Glomerular endothelial cell (primary cell): ENCODE measurements around a stretch of chr16.

DNA sequence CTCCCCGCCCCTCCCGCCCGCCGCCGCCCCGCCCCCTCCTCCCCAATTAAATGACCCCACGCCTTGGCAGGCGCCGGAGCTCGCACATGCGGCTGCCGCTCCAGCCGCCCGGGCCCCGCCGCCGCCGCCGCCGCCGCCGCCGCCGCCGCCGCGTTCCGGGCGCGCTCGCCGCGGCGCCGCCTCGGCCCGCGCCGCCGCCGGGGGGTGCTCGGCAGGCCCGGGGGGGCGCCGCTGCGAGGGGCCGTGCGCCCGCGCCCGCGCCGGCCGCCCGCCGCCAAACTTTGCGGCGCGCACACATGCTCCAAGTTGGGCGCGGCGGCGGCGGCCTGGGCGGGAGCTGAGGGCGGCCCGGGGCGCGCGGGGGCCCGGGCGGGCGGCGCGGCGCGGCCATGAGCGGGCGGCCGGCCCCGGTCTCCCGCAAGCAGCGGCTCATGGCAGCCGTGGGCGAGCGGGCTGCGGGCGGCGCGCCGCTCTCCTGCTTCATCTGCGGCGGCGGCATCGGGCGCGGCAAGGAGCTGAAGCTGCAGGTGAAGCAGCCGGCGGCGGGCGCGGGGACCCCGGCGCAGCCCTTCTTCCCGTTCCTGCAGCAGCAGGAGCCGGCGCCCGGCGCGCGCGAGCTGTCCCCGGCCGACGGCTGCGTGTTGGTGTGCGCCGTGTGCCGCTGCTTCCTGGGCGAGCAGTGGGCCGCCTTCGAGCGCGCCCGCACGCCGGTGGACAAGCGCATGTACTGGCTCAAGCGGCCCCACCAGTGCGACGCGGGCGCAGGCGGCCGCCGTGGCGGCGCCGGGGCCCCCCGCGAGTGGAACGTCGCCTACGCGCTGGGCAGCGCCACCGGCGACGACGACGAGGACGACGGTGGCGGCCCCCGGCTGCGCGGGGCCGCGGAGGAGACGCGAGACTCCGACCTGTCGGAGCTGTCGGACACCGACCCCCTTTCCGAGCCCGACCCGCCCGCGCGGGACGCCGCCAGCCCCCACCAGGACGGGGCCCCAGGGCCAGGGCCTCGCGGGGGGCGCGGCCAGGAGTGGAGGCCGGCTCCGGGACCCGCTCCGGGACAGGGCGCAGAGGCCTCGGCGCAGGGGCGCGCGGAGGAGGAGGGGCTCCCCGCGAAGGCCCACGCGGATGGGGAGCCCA lies 57.2 kb upstream of the CIBAR2 start:
- RAMPAGE, long total RNA = no peak

DNA sequence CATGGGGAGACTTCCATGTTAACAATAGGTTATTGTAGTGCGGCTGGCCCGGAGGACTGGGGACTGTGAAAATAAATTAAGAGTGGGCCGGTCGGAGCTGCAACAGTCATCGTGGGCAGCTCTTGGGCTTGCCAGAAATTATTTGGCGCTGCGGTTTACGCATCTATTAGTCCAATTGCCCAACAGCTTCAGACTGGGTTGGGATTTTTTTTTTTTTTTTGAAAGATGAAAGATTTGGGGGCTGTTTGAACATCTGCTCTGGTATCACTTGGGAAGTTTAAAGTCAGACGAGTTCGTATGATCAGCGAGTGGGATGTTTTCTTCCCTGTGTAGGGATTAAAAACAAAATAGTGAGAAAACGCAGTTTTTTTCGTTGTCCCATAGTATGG lies 174.2 kb upstream of the CIBAR2 start:
- RAMPAGE, long total RNA = no peak

- RAMPAGE, long total RNA = no peak
These were observed 226.8 kb upstream of the CIBAR2 start for GRCh38 chr16:85339168-85339416.

- RAMPAGE, long total RNA = no peak
These were observed 197.7 kb upstream of the GSE1 start for GRCh38 chr16:85415143-85416113.

DNA sequence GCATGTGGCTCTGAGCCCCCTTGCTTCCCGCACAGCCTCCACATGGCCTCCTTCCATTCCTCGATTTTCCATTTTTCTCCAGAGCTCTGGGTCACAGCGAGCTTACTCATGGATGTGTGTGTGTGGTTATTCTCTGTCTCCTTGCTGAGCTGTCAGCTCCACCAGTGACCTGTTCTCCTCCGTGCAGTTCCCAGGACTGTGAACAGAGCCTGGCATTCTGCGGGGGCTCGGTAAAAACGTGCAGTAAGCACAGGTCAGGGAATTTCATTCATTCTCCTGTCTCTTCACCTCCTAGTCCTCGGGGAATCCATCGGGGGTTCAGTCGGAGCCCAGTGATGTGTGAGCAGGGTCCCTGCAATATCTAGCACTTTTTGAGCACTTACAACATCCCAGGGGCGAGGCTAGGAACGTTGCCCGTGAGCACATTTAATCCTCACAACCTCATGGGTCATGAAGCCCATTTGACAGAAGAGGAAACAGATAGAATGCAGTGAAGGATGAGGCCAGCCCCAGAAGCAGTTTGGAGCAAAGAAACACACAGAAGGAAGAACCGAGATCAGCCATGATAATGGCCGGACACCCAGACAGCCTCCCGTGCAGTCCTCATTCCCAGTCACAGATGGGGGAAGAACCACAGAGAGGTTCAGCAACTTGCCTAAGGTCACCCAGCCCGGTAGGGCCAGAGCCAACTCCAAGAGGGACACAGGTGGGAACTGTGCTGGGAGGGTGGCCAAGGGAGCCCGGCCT lies 183.2 kb upstream of the GSE1 start:
- RAMPAGE, long total RNA = no peak

GRCh38 chr16:85480728-85481131 lies 132.4 kb upstream of the GSE1 start:
- RAMPAGE, long total RNA = no peak

GRCh38 chr16:85497776-85498505 lies 115.2 kb upstream of the GSE1 start:
- RAMPAGE, long total RNA = no peak

DNA sequence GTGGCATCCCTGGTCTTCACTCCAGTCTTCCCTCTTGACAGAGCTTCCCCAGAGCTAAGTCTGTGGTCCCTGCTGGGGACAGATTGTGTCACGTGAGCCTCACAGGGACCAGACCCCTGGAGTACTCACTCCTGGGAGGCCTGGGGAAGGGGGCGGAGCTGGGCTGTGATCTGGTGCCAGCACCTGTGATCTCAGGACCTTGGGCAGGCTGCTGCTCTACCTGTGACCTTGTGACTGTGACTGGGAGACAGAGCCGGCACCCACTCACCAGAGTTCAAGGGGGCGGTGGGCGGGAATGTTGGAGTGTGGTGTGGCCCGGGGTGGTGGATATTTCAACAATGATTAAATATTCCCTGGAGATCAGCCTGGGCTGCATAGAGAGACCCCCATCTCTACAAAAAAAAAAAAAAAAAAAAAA lies 97.1 kb upstream of the GSE1 start:
- RAMPAGE, long total RNA = no peak

DNA sequence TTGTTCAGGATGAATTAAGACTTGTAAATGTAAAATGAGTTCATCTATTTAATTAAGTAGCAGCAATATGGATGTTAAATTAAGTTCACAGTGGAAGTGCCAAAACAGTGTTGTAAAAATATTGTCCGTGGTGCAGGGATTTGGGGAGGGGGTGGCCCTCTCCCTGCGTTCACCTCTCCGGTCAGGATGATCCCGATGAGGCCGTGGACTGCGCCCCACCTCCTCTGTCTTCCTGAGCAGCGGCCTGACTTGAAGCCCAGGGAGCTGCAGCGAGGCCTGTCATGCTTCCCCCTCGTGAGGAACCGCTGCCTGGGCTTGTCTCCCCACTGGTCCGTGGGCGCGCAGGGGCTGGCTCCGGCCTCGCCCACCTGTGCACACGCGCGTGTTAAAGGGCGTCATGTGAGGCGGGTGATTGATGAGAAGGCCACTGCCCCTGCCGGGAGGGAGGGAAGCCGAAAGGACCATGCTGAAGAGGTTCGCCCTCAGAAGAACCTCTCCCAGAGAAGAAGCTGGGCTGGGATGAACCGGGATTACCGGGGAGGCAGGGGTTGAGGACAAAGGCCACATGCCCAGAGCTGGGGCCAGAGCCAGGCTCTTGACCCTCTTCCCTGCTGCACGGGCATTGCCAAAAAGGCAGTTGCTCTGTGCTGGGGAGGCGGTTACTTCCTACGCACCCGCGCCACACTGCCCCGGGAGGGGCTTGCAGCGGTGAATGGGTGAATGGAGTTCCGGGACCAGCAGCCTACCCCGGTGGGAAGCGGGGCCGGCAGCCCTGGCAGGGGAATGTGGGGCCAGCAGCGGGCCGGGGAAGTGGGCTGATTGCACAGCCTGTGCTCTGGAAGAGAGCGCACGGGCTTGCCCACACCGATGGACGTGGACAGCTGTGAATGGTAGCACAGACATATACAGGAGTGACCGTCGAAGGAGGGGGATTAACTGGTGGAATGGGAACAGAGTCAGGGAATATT lies 85.9 kb upstream of the GSE1 start:
- RAMPAGE, long total RNA = no peak

- RAMPAGE, long total RNA = no peak
These were observed 83.5 kb upstream of the GSE1 start for GRCh38 chr16:85529607-85530120.

- RAMPAGE, long total RNA = no peak
These were observed 81.6 kb upstream of the GSE1 start for GRCh38 chr16:85531293-85532085.

DNA sequence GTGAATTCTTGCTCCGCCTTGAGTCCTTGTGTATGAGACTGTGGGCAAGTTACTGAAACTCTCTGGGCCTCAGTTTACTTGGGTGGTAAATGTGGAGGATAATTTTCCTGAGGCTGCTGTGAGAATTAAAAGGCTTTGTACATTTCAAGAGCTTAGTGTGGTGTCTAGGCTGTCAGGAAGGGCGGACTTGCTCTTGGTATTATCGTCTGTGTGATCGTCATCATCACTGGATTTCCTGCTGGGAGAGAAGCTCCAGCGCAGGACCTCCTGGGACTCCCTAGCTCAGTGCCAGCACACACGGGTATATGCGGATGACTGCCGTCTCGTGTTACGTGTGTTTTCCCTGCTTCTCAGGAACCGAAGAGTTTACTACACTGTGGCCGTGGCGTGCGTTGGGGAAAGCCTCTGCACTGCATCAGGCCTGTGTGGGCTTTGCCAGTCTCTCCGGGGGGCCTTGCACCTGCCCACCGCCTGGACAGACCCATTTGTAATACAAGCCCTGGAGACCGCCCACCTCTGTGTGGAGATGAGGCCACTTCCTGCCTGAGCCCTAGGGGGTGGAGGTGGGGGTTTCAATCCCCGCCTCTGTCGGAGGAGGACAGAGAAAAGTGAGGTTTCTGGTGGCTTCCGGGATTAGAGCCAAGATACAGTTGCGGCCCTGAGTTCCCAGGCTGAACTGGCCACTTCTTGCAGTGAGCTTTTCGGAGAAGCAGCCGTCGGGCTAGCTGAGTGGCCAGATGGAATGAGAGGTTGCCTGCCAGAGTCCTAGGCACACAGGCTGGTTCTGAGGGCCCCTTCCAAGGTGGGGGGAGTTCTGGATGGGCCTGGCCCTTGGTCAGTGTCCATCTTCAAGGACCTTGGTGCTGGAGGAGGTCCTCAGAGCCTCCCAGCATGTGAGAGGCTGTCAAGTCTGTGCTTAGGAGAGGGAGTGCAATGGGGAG lies 43.5 kb upstream of the GSE1 start:
- RAMPAGE, long total RNA = no peak

GRCh38 chr16:85585988-85586760 lies 26.9 kb upstream of the GSE1 start:
- RAMPAGE, long total RNA = no peak

GRCh38 chr16:85595054-85595575 lies 18.0 kb upstream of the GSE1 start:
- RAMPAGE, long total RNA = no peak

DNA sequence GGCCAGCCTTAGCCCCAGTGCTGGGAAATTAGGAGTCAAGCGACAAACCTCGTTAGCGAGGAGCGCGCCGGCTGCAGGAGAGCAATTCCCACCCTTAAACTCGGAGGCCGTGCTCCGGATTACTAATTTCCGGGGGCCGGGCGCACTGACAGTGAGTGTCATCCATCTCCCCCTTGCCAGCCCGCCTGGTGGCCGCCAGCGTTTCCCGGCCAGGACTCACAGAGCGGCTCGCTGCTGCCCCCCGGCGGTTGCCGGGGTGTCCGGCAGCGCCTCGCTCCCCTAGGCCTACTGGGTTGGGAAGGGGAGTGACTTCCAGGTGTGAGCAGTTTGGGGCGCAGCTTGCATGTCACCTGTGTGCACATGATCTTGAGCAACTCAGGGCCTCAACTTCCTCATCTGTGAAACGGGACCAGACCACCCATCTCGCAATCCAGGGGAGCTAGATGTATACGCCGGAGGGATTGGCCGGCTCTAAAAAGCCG lies 2.6 kb upstream of the GSE1 start:
- RAMPAGE, long total RNA = no peak

GRCh38 chr16:85611306-85611490 lies 1.9 kb upstream of the GSE1 start:
- RAMPAGE, long total RNA = no peak

DNA sequence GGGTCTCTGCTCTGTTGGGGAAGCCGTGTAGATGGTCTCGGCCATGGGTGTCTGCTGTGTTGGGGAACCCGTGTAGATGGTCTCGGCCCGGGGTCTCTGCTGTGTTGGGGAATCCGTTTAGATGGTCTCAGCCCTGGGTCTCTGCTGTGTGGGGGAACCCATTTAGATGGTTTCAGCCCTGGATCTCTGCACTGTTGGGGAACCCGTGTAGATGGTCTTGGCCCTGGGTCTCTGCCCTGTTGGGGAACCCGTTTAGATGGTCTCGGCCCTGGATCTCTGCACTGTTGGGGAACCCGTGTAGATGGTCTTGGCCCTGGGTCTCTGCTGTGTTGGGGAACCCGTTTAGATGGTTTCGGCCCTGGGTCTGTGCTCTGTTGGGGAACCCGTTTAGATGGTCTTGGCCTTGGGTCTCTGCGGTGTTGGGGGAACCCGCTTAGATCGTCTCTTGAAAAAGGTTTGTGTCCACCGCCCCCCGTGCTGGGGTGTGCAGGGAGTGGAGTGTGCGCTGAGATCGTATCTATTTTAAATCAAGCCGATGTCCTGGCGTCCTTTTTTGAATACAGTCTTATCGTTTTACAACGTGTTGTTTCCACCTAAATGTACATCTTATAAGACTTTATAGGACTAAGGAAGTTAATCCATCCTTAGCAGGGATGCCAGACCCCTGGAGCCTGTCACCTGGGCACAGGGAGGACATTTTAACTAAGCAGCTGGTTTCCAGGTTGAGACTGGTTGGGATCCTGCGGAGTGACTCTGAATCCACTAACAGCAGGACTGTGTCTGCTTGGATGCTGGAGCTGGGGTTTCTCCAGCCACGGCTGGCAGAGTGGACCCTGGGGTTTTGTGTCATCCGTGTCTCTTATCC lies 8.0 kb downstream of the GSE1 start:
- RAMPAGE, long total RNA = no peak

GRCh38 chr16:85622161-85622760 lies 9.1 kb downstream of the GSE1 start:
- RAMPAGE, long total RNA = no peak

DNA sequence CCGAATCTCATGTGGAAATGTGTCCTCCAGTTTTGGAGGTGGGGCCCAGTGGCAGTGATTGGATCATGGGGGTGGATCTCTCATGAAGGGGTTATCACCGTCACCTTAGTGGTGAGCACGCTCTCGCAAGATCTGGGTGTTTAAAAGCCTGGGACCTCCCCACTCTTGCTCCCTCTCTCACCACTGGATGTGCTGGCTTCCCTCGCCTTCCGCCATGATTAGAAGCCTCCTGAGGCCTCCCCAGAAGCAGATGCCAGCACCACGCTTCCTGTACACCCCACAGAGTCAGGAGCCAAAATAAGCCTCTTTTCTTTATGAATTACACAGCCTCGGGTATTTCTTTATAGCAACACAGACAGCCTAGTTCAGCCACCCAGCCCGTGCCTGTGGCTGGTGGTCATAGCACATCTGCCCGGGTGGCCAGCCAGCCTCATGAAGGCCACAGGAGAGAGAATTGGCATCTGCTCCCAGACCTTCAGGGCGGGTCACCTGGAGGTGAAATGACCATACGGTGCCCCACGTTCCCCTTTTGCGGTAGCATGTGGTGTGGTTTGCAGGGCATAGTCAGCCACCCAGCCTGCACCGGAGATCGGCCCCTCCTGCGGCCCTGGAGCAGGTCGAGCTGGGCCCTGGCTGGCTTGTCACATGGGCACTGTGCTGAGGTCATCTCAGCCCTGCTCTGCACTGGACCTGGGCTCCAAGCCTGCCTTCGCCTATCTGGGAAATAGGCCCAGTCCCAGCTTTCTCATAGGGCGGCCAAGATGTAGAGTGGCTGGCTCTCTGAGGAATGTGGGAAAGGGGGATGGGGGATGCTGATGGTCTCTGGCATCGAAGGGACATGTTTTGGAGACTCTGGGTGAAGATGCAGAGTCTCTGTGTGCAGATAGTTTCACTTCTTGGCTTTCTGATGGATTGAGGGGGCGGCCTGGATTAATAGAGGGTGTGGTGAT lies 16.1 kb downstream of the GSE1 start:
- RAMPAGE, long total RNA = no peak

DNA sequence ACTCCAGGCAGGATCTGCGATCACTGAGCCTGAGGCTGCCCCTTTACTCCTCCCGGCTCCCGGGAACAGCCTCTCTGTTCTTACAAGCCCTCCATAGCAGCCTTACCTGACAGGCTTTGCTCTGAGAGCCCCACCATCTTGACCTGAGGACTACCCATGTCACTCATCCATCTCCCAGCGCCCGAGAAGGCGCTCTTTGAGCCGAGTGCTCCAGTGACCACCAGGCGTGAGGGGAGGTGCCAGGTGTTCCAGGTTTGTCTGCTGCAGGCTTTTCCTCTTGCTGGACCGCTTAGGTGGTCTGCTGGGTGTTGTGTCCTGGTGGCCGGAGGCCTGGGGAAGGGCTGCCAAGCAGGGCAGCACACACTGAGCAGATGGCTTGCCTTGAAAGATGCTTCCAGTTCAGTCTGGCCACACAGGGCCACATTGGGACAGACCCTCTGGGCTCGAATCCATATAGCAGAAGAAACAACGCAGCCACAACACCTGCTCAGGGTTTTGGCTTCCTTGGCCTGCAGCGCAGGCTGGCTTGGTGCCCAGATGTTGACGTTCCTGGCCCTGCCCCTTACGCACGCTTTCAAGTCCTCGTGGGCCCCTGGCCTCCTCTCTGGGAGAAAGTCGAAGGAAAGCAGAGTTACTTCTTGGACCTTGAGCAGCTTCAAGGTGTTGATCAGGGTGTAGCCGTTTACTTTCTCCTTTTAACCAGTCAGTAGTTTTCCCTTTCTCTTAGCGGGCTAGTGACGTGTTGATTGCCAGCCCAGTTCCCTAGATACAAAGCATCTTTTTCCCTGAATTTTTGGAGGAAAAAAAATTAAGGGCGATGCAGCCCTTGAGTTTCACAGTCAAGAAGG lies 24.8 kb downstream of the GINS2 start:
- RAMPAGE, long total RNA = no peak